Left colon (tissue), 1 donor: Measurements from ENCODE around the genes NR2C1 and LTA4H.

- PRO-cap: no peak
These were observed 69.9 kb downstream of the CEP83 start for GRCh38 chr12:94389737-94390270.

DNA sequence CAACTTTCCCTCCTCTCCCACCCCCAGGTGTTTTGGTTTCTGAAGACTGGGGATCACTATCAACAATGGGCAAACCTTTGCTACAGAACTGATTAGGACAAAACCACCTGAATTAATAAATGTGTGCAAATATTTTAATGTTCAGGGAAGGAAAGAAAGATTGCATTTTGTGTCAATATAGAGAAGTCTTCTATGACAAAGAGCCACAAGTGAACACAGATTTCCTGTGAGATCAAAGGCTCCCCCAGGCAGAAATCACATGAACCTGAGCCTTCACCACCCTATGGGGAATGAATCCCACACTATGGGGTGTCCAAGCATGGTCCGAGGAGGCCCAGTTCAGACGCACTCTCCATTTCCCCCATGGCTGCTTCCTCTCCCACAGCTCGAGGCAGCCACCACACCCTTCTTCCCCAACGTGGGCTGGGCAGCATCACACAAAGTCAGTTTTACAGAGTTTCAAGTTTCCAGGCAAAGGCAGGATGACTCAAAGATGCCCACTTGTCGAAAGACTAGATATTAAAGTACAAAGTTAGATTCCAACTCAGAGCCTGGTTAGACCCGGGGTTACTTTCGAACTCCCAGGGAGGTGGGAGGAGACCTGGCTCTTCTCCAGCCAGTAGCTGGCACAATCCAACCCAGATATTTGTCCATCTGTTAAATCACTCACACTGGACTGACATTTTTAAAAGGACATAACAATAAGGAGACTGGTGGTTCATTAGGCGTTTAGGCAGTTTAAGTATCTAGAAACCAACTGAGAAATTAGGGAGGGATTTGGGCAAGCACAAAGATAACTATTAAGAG, 35.2 kb downstream of the TMCC3 start:
- PRO-cap: no peak

DNA sequence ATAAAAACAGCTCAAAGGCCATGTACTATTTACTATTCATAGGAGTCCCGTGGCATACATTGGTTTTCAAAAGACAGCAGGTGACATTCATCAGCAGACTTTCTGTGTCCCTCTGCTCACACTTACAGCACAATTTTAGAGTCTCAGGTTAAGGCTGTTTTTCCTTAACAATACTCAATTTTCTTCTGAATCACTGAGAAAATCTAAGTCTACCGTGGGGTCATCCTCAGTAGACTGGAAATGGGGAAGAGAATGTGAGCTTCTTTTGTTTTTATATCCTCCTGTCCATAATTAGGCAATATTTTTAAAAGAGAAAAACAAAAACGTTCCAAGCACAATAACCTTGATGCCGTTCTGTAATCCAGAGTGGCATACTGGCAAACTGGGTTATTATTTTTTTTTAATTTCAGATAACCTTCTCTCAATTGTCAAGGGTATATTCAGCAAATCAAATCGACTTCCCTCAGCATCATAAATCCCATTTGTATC, 23.3 kb upstream of the TMCC3 start:
- PRO-cap: no peak

- PRO-cap: no peak
These were observed 38.9 kb upstream of the TMCC3 start for GRCh38 chr12:94689243-94689673.

DNA sequence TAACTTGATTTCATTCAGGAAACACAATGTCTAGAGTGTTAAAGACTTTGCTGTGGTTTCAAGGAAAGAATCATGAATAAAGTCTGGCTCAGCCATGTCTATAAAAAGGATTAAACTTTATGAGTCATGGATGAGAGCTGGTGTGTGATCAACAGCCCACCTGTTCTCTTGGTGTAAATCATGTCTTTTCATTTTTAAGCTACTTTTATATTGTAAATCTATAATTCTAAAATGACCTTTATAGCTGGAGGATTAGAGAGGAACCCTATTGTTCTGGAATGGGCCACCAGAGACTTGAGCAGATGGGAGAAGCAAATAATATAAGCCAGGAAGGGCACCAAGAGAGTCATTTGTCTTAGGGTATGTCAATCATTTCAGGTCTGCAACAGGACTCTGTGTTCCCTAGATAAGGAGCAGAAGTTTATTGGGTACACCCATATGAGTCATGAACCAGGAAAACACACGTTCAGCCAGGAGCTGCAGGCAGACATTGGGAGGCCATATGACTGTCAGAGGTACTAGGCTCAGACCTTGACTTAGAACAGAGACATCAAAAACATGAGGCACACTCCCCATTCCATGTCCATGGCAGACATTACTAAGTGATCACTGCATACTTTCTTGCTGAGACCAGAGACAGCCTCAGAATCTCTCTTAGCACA, 49.4 kb downstream of the NDUFA12 start:
- PRO-cap: no peak

- PRO-cap: bidirectional peak, plus-strand start at chr12:95073180, minus-strand start at chr12:95072963; unidirectional peak, minus-strand start at chr12:95073590
These were observed at the start of gene NR2C1 for GRCh38 chr12:95072749-95074047. Gene NR2C1, minus strand, starts transcription at chr12:95073618.

DNA sequence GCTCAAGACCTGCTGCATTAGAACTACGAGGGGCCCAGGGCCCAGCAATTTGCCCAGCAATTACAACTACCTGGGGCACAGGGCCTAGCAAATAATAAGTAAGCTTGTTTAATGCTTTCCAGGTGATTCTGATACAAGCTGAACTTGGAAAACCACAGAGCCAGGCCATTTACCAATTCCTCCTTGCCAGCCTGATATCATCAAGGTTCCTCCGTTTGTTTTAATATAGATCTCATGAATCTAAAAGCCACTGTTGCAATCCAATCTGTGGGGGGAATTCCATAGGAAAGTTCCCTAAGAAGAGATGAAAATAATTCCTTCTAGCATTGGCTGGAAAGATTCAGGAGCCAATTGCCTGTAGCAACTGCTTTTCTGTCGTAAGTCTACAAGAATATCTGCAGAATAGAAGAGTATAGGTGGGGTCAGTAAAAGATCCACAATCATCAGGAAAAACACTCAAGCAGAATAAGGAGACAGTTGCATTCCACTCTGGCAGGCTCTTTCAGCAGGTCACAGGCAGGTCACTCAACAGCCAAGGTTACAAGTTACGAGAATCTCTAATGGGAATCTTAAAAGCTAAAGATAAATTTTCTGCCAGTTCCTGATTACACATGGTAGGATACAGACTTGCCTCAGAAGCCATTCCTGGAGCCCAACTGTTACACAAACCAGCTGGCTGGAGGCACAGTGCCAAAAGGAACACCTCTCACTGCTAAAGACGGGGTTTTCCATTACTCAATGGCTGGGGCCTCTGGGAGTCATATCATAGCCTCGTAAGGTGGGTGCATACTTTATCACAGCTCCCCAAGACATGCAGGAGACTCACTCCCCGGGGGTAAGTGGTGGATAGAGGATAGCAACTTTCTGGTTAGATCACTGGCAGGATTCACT, 43.7 kb downstream of the FGD6 start:
- PRO-cap: no peak

GRCh38 chr12:95230084-95230918, 12.7 kb downstream of the VEZT start:
- PRO-cap: no peak

- PRO-cap: no peak
These were observed 1.3 kb downstream of the NTN4 start for GRCh38 chr12:95789036-95789968.

- PRO-cap: bidirectional peak, plus-strand start at chr12:95790308, minus-strand start at chr12:95790191
These were observed 535 bp downstream of the NTN4 start for GRCh38 chr12:95789969-95790488.

- PRO-cap: no peak
These were observed 15.4 kb upstream of the NTN4 start for GRCh38 chr12:95805731-95806633.

DNA sequence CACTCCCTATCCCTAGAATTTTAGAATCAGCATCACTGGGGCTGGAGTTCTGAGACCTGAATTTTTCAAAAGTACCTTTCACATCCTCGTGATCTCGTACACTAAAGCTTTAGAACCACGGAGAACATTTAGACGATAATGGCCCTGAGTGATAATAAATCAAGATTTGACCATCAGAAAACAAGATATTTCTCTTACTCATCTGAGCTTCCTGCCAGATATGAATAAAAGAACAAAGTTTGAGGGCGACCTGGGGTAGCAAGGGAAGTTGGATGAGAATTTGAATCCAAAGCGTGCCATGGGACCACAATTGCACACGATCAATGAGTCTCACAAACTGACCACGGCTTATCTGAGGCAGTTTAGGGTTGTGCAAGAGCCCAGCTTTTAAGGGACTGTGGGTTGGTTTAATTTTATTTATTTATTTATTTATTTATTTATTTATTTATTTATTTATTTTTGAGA, 817 bp downstream of the AMDHD1 start:
- PRO-cap: no peak

- PRO-cap: no peak
These were observed 836 bp downstream of the LTA4H start for GRCh38 chr12:96034507-96034995.

GRCh38 chr12:96034996-96036306, at the start of gene LTA4H:
Gene LTA4H, minus strand, starts transcription at chr12:96035587.
- PRO-cap: bidirectional peak, plus-strand start at chr12:96035406, minus-strand start at chr12:96035389; unidirectional peak, minus-strand start at chr12:96035422; bidirectional peak, plus-strand start at chr12:96035758, minus-strand start at chr12:96035583

DNA sequence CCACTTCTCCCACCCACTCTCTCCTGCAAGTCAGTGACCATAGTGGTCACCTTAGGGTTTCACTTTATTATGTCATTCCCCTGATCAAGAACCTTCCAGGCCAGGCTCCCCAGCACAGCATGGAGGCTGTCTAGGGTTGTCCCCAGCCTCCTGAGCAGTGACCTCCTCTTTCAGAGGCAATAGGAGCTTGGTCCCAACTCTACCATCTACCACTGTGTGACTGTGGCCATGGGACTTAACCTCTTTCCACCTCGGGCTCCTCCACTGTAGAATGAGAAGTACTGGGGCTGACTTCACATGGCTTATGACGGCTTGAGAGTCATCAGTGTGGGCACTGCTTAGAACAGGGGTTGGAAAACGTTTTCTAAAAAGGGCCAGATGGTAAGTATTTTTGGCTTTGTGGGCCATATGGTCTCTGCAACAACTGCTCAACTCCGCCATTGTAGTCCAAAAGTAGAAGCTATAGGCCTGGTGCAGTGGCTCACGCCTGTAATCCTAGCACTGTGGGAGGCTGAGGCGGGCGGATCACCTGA, 69.1 kb upstream of the LTA4H start:
- PRO-cap: no peak

DNA sequence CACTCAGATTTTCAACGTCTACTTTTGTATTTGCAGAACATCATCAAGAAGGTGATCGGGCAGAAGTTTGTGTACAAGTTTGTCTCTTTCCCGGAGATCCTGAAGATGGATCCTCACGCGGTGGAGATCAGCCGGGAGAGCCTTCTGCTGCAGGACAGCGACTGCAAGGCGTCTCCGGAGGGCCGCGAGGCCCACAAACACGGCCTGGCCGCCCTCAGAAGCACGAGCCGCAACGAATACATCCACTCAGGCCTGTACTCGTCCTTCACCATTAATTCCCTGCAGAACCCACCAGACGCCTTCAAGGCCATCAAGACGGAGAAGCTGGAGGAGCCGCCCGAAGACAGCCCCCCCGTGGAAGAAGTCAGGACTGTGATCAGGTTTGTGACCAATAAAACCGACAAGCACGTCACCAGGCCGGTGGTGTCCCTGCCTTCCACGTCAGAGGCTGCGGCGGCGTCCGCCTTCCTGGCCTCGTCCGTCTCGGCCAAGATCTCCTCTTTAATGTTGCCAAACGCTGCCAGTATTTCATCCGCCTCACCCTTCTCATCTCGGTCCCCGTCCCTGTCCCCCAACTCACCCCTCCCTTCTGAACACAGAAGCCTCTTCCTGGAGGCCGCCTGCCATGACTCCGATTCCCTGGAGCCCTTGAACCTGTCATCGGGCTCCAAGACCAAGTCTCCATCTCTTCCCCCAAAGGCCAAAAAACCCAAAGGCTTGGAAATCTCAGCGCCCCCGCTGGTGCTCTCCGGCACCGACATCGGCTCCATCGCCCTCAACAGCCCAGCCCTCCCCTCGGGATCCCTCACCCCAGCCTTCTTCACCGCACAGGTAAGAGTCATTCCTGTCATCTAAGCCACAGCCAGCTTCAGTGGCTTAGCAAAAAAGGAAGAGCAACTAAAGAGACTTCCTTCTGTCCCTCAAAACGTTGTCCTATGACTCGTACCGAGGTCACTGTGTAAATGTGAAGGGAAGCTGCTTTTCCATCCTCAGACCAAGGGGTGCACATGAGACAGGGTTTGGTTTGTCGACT, 53.0 kb downstream of the ELK3 start:
- PRO-cap: no peak

DNA sequence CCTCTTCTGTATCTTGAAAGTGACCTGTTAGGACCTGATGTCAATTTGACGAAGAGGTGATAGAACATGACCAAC, 1.6 kb downstream of the CDK17 start:
- PRO-cap: no peak

DNA sequence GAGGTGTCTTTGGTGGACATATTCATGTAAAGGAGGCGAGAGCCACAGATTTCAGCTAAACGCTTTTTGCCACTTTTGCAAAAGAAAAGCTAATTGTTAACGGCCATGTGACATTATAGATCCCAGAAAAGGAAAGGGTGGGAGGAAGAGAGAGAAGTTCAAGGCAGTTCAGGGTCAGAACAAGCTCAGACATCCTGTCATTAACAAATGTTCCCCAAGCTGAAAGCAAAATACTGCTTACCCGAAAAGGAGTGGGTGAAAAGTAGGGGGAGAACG, 1.4 kb downstream of the CDK17 start:
- PRO-cap: no peak

DNA sequence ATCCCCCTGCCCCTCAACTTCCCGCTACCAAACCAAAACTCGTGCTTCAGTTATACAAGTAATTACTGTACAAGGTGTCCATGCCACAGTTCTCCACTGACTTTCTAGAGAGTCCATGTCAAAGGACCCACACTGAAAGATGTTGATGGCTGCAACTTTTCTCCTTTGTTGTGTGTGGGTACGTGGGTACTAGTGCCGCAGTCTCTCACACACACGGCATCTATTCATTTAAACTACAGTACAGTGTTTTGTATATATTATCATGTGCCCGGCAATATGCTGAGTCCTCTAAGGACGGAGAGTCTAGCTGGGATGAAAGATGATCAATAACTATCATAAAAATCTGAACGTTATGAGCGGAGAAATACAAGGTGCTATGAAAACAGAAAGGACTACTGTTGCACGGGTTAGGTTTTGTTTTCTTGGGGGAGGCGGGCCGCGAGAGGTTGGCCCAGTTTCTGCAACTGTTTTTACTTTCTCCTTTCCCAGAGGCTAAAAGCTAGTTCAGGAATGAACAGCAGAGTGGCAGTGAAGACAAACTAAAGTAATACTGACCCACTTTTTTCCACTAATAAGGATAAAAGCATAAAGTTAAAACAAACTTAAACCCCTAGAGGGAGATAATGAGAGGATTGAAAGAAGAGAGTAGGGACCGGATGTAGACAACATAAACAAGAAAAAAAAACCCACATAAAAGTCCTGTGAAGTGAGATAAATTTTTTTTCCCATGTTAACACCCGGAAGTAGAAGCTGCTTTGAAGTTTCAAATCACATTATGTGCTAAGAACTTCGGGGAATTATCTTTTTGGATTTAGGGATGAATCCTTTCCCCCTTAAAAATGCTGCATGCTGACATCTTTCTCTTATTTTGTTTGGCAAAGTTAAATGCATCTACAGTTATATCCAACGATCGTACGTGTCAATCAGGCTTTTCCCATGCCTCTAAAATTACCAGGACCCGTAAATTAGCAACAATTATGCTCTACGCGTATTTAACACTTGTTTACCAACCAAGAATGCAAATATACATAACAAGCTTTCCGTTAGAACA, 879 bp upstream of the CDK17 start:
- PRO-cap: unidirectional peak, minus-strand start at position 667 of the sequence

- PRO-cap: no peak
These were observed 208.0 kb upstream of the NEDD1 start for GRCh38 chr12:96699076-96699386.